Prostate gland (tissue), 2 donors: ENCODE measurements around a stretch of chr11.

- PRO-cap, result no peak
- RAMPAGE, long total RNA, 2 experiments, result no peak in any of the 2 experiments
Observed at GRCh38 chr11:44731957-44732552, 5.3 kb downstream of the TSPAN18 start.

GRCh38 chr11:44744135-44744500, 17.4 kb downstream of the TSPAN18 start:
- PRO-cap, result no peak
- RAMPAGE, long total RNA, 2 experiments, result no peak in any of the 2 experiments

- PRO-cap, result no peak
- RAMPAGE, long total RNA, 2 experiments, result no peak in any of the 2 experiments
Observed at GRCh38 chr11:44754121-44754745, 27.5 kb downstream of the TSPAN18 start.

DNA sequence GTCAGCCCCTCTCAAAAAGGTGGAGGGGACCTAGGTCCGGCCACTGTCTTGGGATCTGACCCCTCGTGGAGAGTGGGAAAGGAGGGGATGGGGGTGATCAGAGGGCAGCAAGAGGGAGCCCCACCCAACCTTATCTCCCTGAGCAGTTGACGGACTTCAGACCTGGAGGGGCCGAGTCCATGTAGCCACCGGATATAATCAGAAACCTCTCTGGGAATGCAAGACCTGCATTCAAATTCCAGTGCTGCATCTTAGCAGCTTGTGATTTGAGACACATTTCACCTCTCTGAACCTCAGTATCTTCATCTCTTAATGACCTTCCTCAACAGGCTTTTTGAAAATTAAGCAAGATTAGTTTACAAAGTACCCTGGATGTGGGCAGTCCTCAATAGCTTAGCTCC, 44.0 kb downstream of the TP53I11 start:
- PRO-cap, result no peak
- RAMPAGE, long total RNA, 2 experiments, result no peak in any of the 2 experiments

DNA sequence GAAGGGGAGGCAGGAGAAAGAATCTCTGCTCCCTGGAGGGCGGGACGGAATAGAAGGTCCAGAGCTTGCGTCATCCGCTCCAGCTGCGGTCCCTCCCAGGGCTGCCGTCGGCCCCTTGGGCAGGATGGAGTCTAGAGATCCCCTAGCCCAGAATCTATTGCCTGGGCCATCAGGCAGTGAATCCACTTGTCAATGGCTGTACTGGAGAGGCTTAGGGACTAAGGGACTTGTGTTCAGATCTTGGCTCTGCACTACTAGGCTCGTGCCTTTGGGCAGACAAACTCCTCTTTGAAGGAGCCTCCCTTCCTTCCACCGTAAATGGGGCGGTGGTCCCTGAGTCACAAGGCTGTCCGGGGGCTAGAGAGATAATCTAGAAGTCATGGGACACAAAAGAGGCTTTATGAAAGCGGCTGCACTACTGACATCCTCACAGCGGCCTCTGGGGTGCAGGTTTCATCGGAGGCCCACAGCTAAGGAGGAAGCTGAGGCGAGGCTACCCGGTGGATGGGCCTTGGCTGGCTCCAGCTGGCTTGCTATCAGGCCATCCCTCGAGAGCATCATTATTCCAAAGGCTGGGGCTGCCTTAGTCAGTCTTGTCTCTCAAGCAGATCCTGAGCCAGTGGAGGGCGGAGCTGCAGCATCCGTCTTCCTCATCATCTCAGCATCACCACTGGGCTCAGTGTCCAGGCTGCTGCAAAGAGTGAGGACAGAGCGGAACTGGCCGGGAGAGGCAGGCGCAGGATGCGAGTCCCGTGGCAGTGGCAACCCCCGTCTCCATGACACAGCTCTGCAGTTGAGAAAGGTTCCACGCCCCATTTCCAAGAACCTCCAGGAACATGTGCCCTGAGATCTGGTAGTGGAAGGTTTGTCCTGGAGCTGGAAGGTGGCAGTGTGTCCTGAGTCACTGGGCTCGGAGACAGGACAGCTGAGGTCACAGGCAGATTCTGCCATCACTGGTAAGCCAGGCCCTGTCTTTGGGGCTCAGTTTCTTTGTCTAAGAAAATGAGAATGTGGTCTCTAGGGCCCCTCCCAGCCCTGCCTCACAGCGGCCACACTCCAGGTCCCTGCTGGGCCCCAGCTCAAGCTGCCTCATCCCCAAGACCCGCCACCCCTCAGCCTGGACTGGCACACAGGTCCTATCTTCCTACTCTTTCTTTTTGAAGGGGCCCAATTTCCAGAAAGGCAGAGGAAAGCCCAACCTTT, 4.5 kb downstream of the TP53I11 start:
- PRO-cap, result no peak
- RAMPAGE, long total RNA, 2 experiments, result no peak in any of the 2 experiments

DNA sequence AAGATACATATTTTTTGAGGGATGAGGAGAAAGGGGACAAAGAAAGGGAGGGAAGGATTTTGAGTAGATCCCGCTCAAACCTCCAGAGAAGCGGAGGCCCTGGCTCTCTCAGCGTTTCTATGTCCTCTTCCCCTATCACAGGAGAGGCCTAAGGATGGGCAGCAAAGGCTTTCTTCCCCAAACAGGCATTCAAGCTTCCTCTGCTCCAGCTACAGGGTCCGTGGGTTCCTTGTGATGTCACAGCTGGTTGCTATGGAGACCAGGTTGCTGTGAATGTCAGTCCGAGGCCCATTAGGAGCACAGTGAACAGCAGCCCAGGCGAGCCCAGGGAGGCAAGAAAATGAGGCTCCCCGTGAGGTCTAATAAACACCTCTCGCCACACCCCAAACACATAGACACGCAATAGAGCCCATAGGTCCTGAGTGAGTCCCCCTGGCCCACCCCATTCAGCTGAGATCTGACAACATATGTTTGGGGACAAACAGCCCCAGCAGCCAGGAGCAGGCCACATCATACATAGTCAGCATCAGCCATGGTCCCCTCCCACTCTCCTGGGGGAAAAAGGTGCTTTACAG, 22.9 kb upstream of the TP53I11 start:
- PRO-cap, result no peak
- RAMPAGE, long total RNA, 2 experiments, result no peak in any of the 2 experiments

DNA sequence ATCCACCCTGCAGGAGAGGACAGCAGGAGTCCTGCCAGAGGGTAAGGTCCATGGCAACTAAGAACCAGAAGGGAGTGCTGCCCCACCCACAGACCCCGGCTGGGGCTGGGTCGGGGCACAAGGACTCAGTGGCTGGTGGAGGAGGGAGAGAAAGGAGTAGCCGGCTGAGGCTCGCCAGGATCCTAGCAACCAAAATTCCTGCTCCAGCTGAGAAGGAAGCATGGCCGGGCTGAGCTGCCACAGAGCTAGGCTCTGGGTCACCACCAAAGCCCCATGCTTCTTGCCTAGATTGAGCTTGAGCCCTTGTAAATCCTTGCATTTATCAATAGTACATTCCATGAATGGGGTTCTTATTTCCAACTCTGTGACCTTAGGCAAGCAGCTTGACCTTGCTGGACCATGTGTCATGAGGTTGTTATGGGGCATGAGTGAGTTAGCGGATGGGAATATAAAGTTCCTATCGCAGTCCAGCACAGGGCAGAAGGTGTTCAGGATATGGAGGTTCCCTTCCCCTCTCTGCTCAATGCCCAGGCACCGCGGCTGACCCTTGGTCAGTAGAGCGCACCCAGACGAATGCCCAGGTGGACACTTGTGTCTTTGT, 26.1 kb upstream of the TP53I11 start:
- PRO-cap, result no peak
- RAMPAGE, long total RNA, 2 experiments, result no peak in any of the 2 experiments

DNA sequence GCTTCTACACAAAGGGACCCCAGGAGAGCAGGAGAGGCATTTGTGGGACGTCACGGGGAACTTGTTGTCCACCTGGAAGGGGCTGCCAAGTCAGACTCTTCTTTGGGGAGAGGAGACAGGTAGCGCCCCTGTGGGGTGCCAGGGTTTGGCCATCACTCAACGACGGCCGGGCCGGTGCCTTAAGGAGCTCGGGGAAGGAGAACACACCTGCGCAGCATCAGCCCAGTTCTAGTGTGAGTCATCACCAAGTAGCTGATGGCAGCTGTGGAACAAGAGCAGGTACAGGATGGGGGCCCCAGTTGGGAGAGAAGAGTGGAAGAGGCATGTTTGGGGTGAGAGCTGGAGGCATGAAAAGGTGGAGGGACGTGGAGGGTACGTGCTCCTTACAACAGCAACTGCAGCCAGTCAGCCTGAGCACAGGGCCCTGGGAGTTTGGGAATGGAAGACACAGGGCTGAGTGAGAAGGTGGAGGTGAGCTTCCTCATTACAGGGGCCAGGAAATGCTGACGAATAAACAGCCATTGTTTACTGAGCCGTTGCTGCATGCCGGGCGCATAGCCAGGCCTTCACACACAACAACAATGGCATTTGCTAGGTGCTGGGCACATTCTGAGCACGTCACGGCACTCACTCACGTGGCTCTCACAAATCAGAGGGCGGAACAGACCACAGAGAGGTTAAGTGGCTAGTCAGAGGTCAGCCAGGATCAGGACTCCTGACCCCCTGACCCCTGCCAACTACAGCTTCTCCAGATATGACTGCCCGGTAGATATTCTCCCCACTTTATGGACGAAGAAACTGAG, 29.1 kb upstream of the TP53I11 start:
- PRO-cap, result bidirectional peak, plus-strand start at position 607 of the sequence, minus-strand start at position 459 of the sequence
- RAMPAGE, long total RNA, 2 experiments, result no peak in any of the 2 experiments

DNA sequence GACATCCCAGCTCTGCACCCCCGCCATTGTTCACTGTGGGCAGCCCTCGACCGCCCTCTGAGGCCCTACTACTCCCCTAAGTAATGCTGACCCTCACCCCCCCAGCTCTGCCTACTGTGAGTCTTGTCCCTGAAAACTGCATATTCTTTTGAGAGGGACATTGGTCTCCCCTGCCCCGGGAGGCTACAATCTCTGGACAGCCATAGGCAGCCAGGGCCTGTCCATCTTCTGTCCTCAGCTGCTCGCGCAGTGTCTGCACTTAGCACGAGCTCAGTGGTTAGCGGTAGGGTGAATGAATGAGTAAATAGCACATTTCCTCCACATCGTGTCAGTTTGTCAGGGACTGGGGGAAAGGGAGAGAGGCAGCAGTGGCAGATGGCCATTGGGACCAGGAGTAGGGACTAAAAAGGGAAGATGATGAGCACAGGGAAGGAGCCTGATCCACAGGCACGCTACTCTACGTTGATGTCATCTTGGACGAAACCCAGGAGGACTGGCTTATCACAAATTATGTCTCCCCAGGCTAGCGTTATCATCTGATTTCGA, 97.7 kb upstream of the PRDM11 start:
- PRO-cap, result no peak
- RAMPAGE, long total RNA, 2 experiments, result no peak in any of the 2 experiments

DNA sequence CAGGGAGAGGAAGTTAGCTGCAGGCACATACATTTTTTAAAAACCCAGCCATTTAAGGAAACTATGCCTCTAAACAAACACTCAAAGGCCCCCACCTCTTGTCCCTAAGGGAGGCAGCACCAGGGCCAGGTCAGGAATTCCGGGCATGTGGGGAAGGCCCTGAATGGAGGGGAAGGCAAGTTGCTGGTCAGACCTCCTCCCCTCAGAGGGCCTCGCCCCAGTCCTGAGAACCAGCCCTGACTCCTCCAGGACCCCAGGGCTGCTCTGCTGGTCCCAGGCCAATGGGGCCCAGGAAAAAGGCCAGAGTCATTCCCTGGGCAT, 54.4 kb upstream of the PRDM11 start:
- PRO-cap, result no peak
- RAMPAGE, long total RNA, 2 experiments, result no peak in any of the 2 experiments

DNA sequence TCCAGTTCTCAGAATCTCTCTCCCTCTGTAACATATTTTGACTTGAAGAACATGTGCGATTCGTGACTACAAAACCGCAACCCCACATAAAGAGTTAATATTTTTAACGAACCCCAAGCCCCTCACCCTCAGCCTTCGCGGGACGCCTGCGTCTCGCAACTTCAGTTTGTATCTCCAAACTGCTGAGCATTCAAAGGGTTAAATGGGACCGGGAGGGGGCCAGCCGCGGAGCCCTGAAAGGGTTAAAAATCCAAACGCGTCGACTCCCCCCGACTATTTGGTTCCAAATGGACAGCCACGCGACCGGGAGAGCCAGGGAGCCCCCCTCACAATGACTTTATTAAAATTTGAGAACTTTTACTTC, 460 bp upstream of the PRDM11 start:
- PRO-cap, result no peak
- RAMPAGE, long total RNA, 2 experiments, result no peak in any of the 2 experiments

DNA sequence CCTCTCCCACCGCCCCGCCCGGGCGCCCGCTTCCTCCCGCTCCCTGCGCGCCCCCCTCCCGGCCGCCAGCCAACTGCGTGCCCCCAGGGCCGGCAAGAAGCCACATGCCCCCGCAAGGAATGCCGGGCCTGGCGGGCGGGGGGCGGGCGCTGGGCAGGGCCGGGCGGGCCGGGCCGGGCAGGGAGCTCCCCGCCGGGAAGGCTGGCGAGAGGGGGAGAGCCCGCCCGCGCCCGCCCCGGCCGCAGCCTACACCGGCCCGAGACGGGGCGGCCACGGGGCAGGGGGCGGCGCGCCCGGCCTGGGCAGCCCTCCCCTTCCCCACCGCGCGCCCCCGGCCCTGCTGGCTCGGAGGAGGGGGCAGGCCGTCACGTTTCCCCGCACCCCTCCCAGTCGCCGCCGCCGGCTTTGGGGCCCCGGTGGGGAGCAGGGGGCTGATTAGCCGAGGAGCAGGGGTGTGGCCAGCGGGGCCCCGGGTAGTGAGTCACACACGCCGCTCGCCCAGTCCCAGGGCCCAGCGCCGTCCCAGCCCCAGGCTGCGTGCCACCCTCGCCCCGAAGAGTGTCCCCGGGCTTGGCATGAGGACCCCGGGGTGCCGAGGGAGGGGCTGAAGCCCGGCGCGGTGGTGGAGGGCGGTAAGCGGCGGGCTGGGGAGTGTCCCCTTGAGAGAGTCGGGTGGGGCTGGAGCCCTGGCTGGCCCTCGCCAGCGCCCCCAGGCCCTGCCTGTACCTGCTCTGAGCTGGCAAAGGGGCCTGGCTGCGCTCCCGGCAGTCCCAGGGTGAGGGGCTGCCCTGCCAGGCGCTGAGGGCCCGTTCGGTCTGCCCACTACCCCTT, 34.3 kb downstream of the PRDM11 start:
- PRO-cap, result bidirectional peak, plus-strand start at position 198 of the sequence, minus-strand start at position 75 of the sequence; bidirectional peak, plus-strand start at position 501 of the sequence, minus-strand start at position 407 of the sequence
- RAMPAGE, long total RNA, 2 experiments, result no peak in any of the 2 experiments

DNA sequence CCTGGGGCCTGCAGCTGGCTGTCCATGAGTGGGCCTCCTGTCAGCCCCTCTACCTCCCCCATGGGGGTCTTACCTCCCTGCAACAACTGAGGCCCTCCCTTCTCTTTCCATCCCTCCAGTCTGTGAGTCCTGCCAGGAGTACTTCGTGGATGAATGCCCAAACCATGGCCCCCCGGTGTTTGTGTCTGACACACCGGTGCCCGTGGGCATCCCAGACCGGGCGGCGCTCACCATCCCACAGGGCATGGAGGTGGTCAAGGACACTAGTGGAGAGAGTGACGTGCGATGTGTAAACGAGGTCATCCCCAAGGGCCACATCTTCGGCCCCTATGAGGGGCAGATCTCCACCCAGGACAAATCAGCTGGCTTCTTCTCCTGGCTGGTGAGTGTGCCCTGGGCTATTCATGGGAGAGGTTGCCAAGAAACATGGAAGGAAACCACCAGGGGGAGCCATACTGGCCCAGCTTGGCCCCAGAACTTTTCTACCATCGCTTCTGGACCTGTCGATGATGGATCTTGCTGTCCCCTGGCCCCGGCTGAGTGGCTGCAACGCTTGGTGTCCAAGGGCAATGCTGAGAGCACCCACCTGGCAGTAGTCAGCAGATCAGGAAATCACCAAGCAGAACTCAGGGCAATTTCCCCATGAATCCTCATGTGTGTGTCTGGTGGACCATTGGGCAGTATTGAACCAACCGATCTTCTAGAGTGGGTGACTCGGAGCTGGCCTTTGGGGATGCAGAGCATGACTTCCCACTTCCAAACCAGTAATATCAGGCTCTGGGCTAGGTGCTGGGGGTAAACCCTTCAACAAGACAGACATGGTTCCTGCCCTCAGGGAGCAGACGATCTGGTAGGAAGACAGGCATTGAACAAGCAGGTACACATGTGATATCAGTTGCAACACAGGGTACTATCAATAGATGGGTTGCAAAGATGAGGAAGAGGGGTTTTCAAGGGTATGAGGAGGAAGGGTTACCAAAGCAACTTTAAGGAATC, 36.6 kb downstream of the PRDM11 start:
- PRO-cap, result no peak
- RAMPAGE, long total RNA, 2 experiments, result no peak in any of the 2 experiments

- PRO-cap, result no peak
- RAMPAGE, long total RNA, 2 experiments, result start-site peak on the plus strand in 1 of 2 experiments, at chr11:45253893-45253944 at its widest, 15 reads per replicate
Observed at GRCh38 chr11:45253648-45254219, 32.4 kb downstream of the SYT13 start.

- PRO-cap, result no peak
- RAMPAGE, long total RNA, 2 experiments, result no peak in any of the 2 experiments
Observed at GRCh38 chr11:45662747-45663365, 2.6 kb downstream of the CHST1 start.

GRCh38 chr11:45721907-45722484, 56.6 kb upstream of the CHST1 start:
- PRO-cap, result no peak
- RAMPAGE, long total RNA, 2 experiments, result start-site peak on the plus strand in 1 of 2 experiments, at chr11:45722362-45722407 at its widest, 70 reads per replicate

DNA sequence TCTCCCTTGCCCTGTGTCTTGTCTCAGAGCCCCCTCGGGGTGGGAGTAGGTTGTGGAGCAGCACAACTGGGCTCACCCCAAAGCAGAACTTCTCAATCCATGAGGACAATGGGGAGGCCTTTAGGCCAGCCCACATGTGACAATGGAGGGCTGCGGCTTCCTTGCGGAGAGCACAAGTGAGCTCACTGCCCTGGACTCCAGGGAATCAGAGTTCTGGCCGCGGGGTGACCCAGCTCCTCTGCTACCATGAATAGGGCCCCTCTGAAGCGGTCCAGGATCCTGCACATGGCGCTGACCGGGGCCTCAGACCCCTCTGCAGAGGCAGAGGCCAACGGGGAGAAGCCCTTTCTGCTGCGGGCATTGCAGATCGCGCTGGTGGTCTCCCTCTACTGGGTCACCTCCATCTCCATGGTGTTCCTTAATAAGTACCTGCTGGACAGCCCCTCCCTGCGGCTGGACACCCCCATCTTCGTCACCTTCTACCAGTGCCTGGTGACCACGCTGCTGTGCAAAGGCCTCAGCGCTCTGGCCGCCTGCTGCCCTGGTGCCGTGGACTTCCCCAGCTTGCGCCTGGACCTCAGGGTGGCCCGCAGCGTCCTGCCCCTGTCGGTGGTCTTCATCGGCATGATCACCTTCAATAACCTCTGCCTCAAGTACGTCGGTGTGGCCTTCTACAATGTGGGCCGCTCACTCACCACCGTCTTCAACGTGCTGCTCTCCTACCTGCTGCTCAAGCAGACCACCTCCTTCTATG, 784 bp downstream of the SLC35C1 start:
- PRO-cap, result no peak
- RAMPAGE, long total RNA, 2 experiments, result no peak in any of the 2 experiments

- PRO-cap, result bidirectional peak, plus-strand start at chr11:45921643, minus-strand start at chr11:45921566
- RAMPAGE, long total RNA, 2 experiments, result no peak in any of the 2 experiments
Observed at GRCh38 chr11:45921463-45921935, 957 bp upstream of the LARGE2 start.

- PRO-cap, result no peak
- RAMPAGE, long total RNA, 2 experiments, result no peak in any of the 2 experiments
Observed at GRCh38 chr11:45984210-45984686, 61.8 kb downstream of the LARGE2 start.

DNA sequence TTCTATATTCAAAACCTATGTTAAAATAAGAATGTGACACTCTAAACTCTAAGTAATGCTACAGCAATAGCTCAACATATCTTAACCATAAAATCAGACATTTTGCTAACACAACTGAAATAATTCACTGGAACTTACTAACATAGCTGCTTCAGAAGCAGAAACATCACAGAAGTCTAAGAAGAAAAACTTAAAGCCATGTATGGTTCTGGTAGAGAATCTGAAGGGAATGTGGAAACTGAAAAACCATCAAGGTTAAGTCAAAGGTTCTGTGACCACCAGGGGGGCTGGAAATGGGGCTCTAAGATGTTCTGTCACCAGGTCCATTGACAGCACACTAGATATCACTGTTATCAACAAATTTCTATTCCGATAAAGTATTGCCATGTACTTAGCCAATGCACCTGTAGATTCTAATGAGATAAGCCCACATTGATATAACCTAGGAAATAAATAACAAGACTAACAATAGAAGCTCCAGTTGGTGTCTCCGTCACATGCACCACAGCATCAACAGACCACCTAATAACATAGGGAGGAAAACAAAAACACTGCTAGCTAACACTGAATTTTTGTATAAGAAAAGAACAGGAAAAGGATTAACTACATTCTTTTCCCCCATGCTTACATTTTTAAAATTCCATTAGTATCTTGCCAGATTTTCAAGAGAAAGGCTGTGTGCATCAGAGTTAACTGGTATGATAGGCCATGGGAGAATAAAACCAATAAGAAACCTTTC, 78.7 kb downstream of the LARGE2 start:
- PRO-cap, result no peak
- RAMPAGE, long total RNA, 2 experiments, result no peak in any of the 2 experiments